Epithelial cell of esophagus (primary cell): ENCODE data around the genes TEX49, DHH and COX14.

- RRBS, result no CpG with 5 or more reads among the region's 1 CpG
Observed at GRCh38 chr12:48685100-48685452, 3.0 kb upstream of the KANSL2 start.

DNA sequence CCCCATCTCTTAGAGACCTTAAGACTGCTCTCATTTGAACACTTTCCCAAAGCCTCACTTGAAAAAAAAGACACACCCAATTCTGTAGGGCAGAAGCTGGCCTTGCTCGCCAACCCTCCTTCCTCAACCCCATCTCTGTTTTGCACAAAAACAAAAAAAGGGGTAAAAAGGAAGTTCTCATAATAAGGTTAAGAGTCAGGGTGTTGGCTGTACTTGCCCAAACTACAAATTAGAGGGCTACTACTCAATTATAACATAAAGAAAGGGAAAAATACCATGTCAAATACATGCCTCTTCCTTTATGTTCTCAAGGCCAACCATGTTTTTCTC is 9.9 kb upstream of the KANSL2 start:
- RRBS, result no CpG with 5 or more reads among the region's 1 CpG

DNA sequence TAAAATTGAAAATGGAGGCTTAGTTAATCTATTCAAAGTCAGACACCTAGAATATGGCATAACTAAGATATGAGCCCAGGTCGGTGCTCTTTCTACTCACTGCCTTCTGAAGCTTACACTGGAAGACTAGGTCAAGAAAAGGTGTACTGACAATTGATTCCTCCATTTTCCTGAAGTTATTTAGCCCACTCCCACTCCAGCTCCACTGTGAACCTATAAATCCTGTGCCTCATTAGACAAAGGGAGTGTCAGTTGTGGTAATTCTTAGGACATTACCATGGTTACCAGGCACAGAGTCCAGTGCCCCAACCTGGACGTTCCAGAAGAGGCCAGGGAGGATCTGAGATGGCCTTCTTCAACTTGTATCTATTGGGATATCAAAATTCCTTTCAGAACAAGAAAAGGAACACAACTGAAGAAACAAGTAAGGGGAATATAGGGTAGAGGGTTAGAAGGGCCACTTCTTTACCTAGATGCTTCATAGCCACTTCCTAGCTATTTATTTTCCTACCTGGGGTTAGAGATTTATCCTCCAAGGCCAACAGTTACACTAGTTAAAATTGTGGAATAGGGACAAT is at the start of gene TEX49:
TEX49 (plus strand) TSS at position 300 of the 578 bp plus-strand sequence.
- RRBS, result no CpG with 5 or more reads among the region's 2 CpGs

GRCh38 chr12:48789250-48790073 is 573 bp upstream of the ADCY6 start:
- RRBS, result 1% methylated on average over 6 of the region's 45 CpGs

- RRBS, result 3% methylated on average over 5 of the region's 35 CpGs
Observed at GRCh38 chr12:48813971-48814612, 4.2 kb upstream of the CACNB3 start.

- RRBS, result no CpG with 5 or more reads among the region's 1 CpG
Observed at GRCh38 chr12:48856783-48857001, 4.7 kb upstream of the DDX23 start.

GRCh38 chr12:49059275-49059479 is 1.4 kb downstream of the KMT2D start:
- RRBS, result no CpG with 5 or more reads among the region's 3 CpGs

- RRBS, result 5% methylated on average over 24 of the region's 50 CpGs
Observed at GRCh38 chr12:49094089-49095132, at the start of gene DHH. Gene DHH (minus strand): TSS chr12:49094801.

- RRBS, result no CpG with 5 or more reads among the region's 1 CpG
Observed at GRCh38 chr12:49095164-49095415, 489 bp upstream of the DHH start.

DNA sequence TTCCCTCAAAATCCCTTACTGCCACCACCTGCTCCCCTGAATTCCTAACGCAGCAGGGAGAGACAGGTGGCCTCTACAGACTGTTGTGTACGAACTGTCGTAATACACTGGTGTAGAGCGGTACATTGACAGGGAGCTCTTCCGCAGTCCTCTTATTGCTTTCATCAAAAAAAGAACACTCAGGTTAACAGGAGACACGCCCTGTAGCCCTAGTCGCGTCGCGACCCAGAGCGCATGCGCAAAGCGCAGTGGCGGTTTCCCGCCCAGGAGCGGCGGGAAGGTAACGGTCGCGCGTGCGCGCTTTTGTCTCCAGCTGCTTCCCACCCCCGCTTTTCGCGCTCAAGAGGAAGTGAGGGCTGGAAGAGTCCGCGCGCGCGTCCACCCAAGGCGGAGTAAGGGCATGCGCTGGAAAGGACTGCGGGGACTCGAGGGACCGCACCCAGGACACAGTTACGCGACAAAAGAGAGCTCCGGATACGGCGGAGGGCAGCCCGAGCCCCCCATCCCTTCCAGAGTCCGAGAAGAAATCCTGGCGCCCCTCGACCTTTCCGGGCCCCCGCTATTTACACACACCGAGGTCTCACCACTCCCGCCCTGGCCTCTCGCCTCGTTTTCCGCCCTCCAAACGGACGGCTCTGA is 515 bp downstream of the TUBA1B start:
- RRBS, result 2% methylated on average over 8 of the region's 54 CpGs

DNA sequence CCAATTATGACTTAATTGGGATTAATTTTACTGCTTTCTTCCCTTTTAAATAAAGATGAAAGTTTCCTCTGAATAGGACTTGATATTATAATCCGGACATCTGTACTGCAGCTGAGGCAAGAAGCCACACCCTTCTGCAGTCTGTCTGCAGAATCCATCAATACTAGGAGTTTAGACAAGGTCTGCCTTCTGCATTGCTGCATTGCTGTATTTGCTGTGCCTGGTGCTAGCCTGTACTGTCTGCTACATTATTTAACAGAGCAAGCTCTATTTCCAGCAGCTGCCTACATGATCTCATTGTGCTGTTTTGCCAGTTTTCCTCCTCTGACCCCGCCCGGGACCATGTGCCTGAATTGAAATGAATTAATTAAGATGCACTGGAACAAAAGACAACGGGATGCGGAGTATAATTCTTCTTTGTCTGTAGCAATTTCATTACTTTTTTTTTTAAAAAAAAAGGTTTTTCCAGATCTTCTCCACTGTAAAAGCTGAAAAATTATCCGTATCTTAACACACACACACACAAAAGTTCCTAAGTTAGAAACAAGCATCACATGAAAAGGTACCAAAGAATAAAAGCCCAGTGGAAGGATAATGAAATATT is 1.6 kb downstream of the TUBA1A start:
- RRBS, result no CpG with 5 or more reads among the region's 6 CpGs

- RRBS, result no CpG with 5 or more reads among the region's 13 CpGs
Observed at GRCh38 chr12:49347093-49347276, 297 bp downstream of the DNAJC22 start.

DNA sequence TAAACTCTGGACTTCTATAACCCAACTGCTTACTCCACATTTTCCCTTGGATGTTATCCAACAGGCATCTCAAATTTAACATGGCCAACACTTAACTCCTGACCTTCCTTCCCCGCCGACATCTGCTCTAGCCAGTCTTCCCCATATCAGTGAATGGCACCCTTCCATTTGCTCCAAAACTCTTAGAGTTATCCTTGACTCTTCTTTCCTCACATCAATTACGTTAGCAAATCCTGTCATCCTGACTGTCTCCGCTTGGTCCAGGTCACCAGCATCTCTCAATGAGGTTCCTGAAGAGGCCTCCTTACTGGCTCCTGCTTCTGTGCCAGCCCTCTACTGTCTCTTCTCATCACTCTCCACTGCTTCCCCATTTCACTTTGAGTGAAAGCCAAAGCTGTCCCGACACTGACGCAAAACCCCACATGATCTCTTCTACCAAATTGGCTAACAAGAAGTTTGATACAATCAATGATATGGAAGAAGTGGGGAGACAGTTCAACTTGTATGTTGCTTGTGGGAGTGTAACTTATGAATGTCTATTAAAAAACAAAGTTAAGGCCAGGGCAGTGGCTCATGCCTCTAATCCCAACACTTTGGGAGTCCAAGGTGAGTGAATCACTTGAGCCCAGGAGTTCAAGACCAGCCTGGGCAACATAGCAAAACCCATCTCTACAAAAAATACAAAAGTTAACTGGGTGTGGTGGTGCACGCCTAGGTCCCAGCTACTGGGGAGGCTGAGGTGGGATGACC is 42.9 kb downstream of the TMBIM6 start:
- RRBS, result no CpG with 5 or more reads among the region's 7 CpGs

DNA sequence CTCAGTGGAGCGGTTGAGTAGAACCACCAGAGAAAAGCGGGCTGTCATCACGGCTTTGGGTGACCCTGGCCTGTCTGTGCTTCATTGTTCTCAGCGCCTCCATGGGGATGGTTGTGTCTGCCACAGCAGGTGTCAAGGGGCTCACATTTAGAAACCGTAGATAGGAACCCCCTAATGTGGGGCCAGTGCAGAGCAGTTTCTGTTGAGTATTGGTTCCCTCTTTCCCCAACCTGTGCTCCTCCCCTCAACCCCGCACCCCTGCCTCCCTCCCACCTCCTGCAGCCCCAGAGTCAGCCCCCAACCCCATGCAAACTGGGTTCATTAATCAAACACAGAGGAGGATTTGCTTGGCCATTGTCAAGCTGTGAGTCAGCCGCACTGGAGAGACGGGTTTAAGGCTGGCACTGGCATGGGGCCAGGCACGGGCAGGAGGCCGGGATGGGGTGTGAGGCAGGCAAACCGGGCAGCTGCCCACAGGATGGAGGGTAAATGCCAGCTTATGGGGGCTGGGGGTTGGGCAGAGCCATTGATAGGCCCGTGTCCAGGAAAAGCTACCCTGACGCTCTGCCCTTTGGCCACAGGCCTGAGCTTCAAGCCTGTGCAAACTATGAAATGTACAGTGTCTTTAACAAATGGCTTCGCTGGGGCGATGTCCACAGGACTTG is 1.2 kb downstream of the AQP5 start:
- RRBS, result no CpG with 5 or more reads among the region's 15 CpGs

GRCh38 chr12:50111639-50112365 is at the start of gene COX14:
Gene COX14 (plus strand): TSS chr12:50112236.
- RRBS, result 1% methylated on average over 5 of the region's 56 CpGs

GRCh38 chr12:50112366-50112843 is 369 bp downstream of the COX14 start:
- RRBS, result no CpG with 5 or more reads among the region's 20 CpGs

GRCh38 chr12:50187175-50187924 is 20.2 kb upstream of the CERS5 start:
- RRBS, result no CpG with 5 or more reads among the region's 6 CpGs

GRCh38 chr12:50248228-50249336 is 34.7 kb downstream of the LIMA1 start:
- RRBS, result no CpG with 5 or more reads among the region's 8 CpGs

DNA sequence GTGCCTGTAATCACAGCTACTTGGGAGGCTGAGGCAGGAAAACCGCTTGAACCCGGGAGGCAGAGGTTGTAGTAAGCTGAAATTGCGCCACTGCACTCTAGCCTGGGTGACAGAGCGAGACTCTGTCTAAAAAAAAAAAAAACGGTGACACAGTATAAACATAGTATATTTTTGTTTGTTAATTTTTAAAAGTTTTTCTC is 2.5 kb upstream of the DIP2B start:
- RRBS, result no CpG with 5 or more reads among the region's 5 CpGs

DNA sequence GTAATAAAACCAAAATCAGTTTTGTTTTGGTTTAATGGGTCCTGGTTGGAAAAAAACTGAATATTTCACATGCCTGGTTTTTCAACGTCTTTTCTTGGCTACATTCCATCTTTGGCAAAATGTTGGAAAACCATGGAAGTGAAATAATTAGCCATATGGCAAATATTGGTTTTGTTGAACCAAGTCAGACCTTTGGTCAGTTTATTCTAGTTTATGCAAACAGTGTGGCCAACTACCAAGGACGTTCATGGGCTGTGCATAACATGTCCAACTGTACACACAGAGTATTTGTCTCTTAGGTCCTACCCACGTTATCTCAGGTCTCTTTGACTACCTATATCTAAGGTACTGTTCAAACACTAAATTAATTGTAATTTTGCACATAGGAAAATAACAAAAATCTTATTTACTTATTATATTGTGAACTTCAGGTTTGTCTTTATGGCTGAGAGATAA is 22.3 kb downstream of the DIP2B start:
- RRBS, result no CpG with 5 or more reads among the region's 3 CpGs